K562 (cell line): ENCODE measurements around a stretch of chr10.

DNA sequence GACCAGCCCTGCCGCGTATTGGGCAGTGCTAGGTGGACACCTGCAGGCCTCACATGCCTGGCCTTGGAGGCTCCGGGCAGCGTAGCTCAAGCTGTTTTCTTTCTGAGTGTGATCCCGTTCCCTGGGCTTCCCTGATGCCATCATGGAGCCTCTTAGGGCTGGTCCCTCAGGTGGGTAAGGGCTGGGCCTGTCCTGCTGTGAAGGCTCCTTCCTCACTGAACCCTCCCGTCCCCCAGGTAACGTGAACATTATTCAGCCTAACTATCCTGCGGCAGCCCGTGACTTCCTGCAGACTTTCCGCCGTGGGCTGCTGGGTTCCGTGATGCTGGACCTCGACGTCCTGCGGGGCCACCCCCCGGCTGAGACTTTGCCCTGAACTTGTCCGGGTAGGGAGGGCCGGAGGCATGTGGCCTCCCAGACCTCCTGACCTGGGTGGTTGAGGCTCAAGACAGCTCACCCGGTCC is 4.6 kb downstream of the SPRN start:
- RAMPAGE, long total RNA, result no peak
- RRBS, result 97% methylated on average over 2 of the region's 19 CpGs
PRO-cap:
- standard, result no peak
- CoPRO, capped RNA only, 2 experiments, result no peak in any of the 2 experiments
- CoPRO, capped and uncapped RNA, 2 experiments, result no peak in any of the 2 experiments
- CoPRO, uncapped RNA only, 2 experiments, result no peak in any of the 2 experiments
CAGE:
- cytosol, long polyA plus RNA, result no peak
- long polyA plus RNA, result no peak
- nucleolus, long total RNA, result no peak
- nucleus, long polyA plus RNA, result no peak

- RAMPAGE, long total RNA, result no peak
- RRBS, result no CpG with 5 or more reads among the region's 11 CpGs
PRO-cap:
- standard, result no peak
- CoPRO, capped RNA only, 2 experiments, result no peak in any of the 2 experiments
- CoPRO, capped and uncapped RNA, 2 experiments, result no peak in any of the 2 experiments
- CoPRO, uncapped RNA only, 2 experiments, result no peak in any of the 2 experiments
CAGE:
- cytosol, long polyA plus RNA, result no peak
- long polyA plus RNA, result no peak
- nucleolus, long total RNA, result no peak
- nucleus, long polyA plus RNA, result no peak
Measured at GRCh38 chr10:133530228-133530867, 3.2 kb downstream of the CYP2E1 start.

GRCh38 chr10:133531138-133532033 is 4.2 kb downstream of the CYP2E1 start:
- RAMPAGE, long total RNA, result no peak
- RRBS, result no CpG with 5 or more reads among the region's 12 CpGs
PRO-cap:
- standard, result no peak
- CoPRO, capped RNA only, 2 experiments, result no peak in any of the 2 experiments
- CoPRO, capped and uncapped RNA, 2 experiments, result no peak in any of the 2 experiments
- CoPRO, uncapped RNA only, 2 experiments, result no peak in any of the 2 experiments
CAGE:
- cytosol, long polyA plus RNA, result no peak
- long polyA plus RNA, result no peak
- nucleolus, long total RNA, result no peak
- nucleus, long polyA plus RNA, result no peak